Iris pigment epithelial cell (primary cell): ENCODE results near the genes PSTK and CPXM2.

DNA sequence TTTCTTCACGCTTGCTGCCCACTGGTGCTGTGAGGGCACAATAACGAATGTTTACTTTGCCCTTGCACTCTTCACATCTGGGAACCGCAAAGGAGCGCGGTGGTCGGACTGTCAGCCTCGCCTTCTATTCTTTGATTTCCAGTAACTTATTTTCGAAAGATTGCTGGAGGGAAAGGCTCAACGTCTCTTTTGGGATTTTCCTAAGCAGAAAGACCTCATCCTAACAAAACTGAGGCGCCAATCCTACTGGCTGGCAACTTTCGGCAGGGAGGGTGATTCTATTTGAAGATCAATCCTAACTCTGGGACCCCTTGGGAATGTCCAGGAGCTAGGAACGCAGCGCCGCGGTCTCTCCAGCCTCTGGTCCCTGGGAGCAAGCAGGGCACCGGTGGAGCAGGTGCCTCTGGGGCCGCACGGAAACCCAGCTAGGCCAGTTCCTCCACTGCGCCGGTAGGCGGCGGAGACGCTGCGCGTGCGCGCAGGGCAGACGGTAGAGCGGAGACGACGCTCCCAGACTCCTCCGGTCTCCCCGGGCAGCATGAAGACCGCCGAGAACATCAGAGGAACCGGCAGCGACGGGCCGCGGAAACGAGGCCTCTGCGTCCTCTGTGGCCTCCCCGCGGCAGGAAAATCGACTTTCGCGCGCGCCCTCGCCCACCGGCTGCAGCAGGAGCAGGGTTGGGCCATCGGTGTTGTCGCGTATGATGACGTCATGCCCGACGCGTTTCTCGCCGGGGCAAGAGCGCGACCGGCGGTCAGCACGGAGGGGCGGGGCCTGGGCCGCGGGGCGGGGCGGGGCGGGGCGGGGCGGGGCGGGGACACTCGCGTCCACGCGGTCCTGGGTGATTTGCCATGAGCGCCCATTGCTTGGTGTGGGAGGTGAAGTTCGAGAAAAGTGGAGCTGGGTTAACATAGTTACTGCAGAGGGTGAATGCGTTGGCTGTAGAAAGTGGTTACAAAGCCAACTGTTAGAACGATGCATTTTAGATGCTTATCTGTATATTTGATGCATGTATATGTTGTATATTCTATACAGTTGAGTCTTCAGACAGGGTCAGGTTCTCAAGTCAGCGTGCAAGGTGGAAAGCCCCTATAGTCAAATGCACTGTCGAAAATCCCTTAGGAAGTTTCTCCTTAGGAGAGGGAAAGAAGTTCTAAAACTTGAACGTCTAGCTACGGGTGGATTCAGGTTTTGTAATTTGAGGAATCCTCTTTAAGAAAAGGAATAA lies at the start of gene PSTK:
Gene PSTK (plus strand): TSS at position 460 of the 1,229 bp plus-strand sequence.
- RRBS: 1% methylated on average over 41 of the region's 86 CpGs

DNA sequence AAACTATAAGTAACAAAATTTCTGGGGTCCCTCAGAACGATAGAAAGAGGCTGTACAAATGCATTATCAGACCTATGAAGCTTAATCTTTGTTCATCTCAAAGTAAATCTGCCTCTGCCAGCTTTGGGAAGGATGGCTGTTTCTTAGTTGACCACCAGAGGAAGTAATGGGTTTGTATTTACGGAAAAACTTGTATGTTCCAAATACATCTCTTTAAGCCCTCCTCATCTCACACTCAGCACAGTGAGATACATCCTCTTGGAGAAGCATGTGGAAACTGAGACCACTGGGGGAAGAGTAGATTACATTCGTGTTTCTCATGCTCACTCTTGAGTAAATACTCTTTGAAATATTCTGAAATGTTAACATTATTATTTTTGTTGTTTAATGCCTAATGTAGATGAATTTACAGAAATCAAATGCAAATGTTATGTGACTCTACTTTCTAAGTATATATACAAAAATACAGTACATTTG lies 1.0 kb downstream of the PSTK start:
- RRBS: no CpG with 5 or more reads among the region's 3 CpGs

GRCh38 chr10:122993654-122994612 lies 13.7 kb downstream of the PSTK start:
- RRBS: no CpG with 5 or more reads among the region's 12 CpGs

GRCh38 chr10:123040401-123040812 lies 31.6 kb downstream of the ACADSB start:
- RRBS: no CpG with 5 or more reads among the region's 3 CpGs

- RRBS: 2% methylated on average over 7 of the region's 67 CpGs
Observed at GRCh38 chr10:123139158-123140515, 3.9 kb downstream of the HMX3 start.

DNA sequence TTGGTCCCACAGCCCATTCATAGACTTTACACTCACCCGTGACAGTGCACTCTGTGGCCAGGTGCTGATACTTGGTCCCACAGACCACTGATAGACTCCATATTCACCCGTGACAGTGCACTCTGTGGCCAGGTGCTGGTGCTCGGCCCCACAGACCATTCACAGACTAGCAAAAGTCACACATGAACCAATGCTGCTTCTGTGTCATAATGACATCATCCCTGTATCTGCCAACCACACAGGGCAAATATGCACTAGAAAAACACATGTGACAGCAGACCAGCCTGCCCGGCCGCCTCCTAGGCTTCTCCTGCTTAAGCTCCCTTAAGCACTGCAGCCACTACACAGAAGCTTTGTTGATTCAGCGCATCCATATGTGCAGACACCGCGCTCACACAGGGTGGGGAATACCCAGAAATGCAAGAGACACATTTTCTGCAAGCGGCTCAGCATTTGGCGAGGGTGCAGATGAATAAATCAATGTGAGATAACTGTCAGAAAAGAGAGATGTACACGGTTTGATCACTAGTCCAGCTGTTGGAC lies 33.6 kb downstream of the CPXM2 start:
- RRBS: no CpG with 5 or more reads among the region's 11 CpGs

- RRBS: no CpG with 5 or more reads among the region's 4 CpGs
Observed at GRCh38 chr10:123875741-123875977, 15.9 kb downstream of the CPXM2 start.

- RRBS: 6% methylated on average over 47 of the region's 68 CpGs
Observed at GRCh38 chr10:123891408-123892136, at the start of gene CPXM2. Gene CPXM2 (minus strand): TSS chr10:123891807.

GRCh38 chr10:123997407-123997606 lies 96.1 kb downstream of the CHST15 start:
- RRBS: no CpG with 5 or more reads among the region's 2 CpGs

GRCh38 chr10:124010679-124011128 lies 82.7 kb downstream of the CHST15 start:
- RRBS: no CpG with 5 or more reads among the region's 19 CpGs

DNA sequence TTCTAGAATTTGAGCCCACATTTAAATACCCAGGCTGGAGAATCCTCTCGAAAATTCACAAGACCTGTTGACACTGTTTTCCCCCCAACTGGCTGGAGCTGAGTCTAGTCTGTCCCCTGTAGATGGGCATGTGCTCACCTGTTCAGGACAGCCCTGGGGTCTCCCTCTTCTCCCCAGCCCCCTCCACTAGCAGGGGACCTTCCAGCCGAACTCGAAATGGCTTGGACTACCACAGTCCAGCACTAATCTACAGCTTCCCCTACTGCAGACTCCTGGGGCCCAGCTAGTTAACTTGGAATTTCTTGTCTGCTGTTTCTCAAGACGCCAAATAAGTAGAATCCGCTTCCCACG lies 3.2 kb downstream of the CHST15 start:
- RRBS: no CpG with 5 or more reads among the region's 6 CpGs

GRCh38 chr10:124090557-124091178 lies 2.7 kb downstream of the CHST15 start:
- RRBS: no CpG with 5 or more reads among the region's 6 CpGs

GRCh38 chr10:124142991-124143467 lies 49.6 kb upstream of the CHST15 start:
- RRBS: no CpG with 5 or more reads among the region's 7 CpGs

DNA sequence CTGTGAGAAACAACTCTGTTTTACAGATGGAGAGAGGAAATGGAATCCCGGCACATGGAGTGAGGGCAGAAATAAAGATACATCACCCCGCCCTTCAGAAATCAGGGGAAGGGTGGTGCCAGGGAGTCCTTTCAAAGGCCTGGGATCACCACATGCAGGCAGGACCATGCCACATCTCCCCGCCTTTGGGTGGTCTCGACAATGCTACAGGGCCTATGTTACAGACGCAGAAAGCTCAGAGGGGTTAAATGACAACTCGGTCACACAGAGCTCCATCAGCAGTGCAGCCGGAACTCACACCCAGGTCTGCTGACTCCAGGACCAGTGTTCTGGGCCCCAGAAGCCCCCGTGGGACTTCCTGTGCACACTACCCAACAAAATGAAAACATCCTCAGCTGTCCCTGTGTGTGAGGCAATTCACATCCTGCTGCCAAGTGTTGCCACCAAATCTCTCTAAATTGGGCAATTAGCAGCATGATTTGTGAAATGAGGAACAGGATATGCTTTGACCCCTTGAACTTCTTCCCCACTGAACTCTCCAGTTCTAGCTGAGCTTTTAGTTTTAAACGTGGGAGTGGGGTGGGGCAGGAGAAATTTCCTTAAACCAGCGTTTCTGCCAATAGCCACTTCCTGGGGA lies 51.6 kb upstream of the CHST15 start:
- RRBS: no CpG with 5 or more reads among the region's 10 CpGs

DNA sequence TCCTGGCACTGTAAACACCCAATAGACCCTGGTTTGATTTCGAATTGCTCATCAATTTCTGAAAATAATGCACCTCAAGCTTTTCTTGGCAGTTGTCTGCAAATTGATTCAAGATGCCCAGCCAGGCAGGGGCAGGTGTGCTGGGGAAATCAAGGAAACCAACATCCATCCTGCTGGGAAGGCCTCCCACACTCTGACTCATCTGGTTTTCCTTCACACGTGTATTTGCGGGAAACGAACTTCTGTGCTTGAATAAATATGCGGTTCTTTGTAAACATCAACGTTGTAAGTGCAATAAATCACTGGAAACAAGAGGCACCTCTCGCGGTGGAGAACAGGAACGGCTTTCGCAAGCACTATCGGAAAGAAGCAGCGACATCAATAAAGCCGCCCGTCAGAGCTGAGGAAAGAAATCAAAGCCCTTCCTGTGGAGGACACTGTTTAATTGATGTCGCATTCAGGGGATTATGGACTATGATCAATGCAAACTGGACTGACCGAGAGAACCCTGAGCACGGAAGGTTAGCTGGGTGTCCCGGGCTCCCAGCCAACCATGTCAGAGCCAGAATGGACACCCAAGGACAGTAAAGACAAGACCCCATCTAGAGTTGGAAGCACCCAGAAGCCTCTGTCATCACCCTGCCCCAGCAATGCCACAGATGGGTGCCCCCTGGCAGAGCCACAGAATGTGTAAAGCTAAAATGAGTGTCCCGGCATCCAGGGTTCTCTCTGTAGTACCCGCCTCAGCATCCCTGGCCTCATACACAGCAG lies 37.7 kb downstream of the OAT start:
- RRBS: no CpG with 5 or more reads among the region's 20 CpGs

- RRBS: no CpG with 5 or more reads among the region's 13 CpGs
Observed at GRCh38 chr10:124403479-124404070, 15.1 kb downstream of the OAT start.

GRCh38 chr10:124420206-124420752 lies 1.6 kb upstream of the OAT start:
- RRBS: no CpG with 5 or more reads among the region's 2 CpGs

GRCh38 chr10:124578923-124579526 lies 117.4 kb downstream of the LHPP start:
- RRBS: 65% methylated on average over 7 of the region's 21 CpGs

GRCh38 chr10:124650233-124650842 lies 93.8 kb downstream of the FAM53B start:
- RRBS: no CpG with 5 or more reads among the region's 15 CpGs

DNA sequence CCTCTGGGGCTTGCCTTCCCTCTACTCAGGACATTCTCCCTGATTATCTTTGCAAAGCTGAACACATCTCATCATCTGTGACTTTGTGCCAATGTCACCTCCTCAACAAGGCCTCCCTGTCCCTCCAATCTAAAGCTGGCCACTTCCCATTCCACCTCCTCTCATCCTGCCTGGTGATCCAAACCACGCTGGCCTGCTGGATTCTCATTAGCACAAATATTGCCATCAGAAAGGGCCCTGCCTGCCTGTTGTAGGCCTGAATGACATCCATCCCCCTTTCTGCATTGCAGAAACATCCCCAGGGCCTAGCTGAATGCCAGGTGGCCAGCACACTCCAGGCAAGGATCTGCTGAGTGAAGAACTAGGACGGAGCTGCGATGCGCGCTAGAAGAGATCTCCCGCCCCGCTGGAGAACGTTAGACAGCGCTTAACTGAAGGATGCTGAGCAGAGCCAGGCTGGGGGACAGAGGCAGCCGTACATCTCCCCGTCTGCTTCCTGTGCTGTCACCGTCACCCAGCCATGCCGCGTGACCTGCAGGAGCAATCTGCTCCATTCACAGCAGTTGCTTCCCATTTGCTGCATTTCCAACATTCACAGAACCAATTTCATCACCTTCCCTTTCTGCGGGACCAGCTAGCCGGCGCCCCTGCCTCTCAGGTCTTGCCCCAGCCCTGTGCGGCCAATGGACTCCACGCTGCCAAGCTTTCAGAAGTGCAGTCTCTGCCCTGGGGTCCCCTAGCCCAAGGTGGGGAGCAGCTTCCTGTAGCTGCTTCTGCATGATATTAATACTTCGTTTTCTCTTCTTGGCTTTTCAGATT lies 73.3 kb downstream of the FAM53B start:
- RRBS: no CpG with 5 or more reads among the region's 20 CpGs